Thyroid gland (tissue), 7 donors: ENCODE results near the genes TRMT6 and FERMT1.

GRCh38 chr20:5949962-5951158 is at the start of gene TRMT6:
Gene TRMT6, minus strand, starts transcription at chr20:5950533.
- PRO-cap, 2 experiments, result peak in 2 of 2 experiments; most common plus-strand start chr20:5950640 (in 1); most common minus-strand start chr20:5950453 (in 2)
- RAMPAGE, long total RNA, 5 experiments, result start-site peak on the plus strand in 2 of 5 experiments, at chr20:5950619-5950946 at its widest, 5 to 39 reads per replicate; start-site peak on the minus strand in 5 of 5 experiments, at chr20:5950405-5950544 at its widest, 92 to 941 reads per replicate

DNA sequence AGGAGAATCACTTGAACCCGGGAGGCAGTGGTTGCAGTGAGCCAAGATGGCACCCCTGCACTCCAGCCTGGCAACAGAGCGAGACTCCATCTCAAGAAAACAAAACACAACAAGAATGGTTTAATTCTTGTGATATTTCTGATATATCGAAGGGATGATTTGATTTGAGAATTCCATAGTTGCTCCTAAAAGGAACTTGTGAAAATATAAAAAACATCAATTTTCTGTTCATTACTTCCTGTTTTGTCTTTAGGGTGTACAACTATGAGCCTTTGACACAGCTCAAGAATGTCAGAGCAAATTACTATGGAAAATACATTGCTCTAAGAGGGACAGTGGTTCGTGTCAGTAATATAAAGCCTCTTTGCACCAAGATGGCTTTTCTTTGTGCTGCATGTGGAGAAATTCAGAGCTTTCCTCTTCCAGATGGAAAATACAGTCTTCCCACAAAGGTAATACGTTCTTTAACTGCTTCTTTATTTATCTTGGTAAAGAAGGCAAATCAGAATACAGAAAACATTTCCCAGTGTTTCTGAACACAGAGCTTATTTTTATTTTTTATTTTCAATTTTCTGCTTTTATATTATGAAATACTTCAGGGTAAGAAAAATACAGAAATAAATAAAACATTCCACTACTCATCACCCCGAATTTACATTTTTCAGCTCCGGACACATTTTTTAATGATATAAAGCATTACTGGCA is 8.0 kb downstream of the MCM8 start:
- PRO-cap, 2 experiments, result no peak in any of the 2 experiments
- RAMPAGE, long total RNA, 5 experiments, result no peak in any of the 5 experiments

DNA sequence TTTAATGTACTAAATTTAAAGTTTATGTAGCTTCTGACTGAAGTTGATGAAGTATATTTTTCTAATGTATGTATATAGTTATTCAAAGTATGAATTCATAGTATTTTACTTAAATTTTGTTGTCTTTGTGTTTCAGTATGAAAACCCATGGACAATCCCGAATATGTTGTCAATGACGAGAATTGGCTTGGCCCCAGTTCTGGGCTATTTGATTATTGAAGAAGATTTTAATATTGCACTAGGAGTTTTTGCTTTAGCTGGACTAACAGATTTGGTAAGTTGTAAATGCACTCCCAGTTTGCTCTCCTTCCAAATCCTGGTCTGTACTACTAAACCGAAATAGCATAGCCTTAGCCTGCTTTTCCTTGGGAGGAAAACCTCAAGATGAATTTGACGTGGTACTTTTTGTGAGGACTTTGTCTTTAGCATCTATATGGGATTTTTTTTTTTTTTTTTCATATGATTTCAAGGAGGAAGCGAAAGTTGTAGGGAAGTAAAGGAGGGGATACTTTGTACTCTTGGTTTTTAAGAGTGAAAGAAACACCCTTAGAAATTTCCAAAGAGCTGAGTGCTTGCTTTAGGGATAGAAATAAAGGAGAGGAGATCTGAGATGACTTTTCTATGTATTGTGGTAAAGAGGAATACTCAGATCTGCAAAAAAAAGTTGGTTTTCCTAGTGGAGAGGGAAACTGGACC is 3.9 kb downstream of the CRLS1 start:
- PRO-cap, 2 experiments, result no peak in any of the 2 experiments
- RAMPAGE, long total RNA, 5 experiments, result no peak in any of the 5 experiments

DNA sequence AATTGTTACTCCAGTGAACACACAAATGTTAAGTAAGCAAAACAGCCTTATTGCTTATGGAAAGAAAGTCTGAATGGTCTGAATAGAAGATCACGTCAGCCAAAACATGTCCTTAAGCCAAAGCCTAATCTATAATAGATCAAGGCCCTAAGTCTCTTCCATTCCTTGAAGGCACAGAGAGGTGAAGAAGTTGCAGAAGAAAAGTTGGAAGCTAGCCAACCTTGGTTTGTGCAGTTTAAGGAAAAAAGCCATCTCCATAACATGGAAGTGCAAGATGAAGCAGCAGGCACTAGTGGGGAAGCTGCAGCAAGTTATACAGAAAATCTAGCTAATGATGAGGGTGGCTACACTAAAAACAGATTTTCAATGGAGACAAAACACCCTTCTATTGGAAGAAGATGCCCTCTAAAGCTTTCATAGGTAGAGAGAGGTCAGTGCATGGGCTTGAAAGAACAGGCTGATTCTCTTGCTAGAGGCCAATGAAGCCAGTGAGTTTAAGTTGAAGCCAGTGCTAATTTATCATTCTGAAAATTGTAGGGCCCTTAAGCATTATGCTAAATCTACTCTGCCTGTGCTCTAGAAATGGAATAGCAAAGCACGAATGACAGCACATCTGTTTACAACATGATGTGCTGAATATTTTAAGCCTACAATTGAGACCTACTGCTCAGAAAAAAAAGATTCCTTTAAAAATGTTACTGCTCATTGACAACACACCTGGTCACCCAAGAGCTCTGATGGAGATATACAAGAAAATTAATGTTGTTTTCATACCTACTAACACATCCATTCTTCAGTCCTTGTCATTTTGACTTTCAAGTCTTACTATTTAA is 19.0 kb downstream of the CRLS1 start:
- PRO-cap, 2 experiments, result no peak in any of the 2 experiments
- RAMPAGE, long total RNA, 5 experiments, result no peak in any of the 5 experiments

- PRO-cap, 2 experiments, result no peak in any of the 2 experiments
- RAMPAGE, long total RNA, 5 experiments, result no peak in any of the 5 experiments
Observed at GRCh38 chr20:6027826-6029080, 22.3 kb downstream of the CRLS1 start.

DNA sequence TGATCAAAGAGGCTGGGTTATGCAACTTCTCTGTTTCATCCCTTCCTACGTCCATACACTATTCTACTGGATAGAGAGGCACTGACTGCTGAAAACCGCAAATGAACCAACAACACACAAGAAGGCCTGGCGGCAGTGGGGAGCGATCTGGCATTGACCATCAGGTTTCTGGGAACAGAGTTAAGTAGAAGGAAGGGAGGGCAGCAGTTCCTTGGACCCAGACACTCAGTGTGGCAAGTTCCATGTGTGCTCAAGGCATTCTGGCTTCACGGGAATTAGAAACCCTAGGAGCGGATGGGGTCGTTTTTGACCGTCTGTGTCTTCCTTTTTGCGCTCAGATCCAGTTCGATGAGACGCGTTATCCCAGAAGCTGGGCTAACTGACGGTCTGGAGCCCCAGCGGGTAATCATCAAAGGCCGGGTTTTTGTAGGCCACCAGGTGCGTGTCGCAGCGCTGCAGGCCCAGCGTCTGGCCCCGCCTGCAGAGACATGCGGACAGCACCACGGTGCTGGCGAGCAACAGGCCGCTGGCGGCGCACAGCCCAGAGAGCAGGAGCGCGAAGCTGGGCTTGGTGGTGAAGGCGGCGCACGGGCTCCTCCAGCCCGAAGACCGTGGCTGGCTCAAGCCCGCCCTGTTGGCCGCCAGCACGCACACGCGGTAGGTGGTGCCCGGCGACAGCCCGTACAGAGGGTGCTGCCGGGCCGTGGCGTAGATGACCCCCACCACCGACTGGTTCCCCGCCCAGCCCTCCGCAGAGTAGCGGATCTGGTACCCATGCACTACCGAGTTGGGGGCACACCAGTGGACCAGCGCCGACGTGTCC is 13.0 kb downstream of the LRRN4 start:
- PRO-cap, 2 experiments, result no peak in any of the 2 experiments
- RAMPAGE, long total RNA, 5 experiments, result no peak in any of the 5 experiments

DNA sequence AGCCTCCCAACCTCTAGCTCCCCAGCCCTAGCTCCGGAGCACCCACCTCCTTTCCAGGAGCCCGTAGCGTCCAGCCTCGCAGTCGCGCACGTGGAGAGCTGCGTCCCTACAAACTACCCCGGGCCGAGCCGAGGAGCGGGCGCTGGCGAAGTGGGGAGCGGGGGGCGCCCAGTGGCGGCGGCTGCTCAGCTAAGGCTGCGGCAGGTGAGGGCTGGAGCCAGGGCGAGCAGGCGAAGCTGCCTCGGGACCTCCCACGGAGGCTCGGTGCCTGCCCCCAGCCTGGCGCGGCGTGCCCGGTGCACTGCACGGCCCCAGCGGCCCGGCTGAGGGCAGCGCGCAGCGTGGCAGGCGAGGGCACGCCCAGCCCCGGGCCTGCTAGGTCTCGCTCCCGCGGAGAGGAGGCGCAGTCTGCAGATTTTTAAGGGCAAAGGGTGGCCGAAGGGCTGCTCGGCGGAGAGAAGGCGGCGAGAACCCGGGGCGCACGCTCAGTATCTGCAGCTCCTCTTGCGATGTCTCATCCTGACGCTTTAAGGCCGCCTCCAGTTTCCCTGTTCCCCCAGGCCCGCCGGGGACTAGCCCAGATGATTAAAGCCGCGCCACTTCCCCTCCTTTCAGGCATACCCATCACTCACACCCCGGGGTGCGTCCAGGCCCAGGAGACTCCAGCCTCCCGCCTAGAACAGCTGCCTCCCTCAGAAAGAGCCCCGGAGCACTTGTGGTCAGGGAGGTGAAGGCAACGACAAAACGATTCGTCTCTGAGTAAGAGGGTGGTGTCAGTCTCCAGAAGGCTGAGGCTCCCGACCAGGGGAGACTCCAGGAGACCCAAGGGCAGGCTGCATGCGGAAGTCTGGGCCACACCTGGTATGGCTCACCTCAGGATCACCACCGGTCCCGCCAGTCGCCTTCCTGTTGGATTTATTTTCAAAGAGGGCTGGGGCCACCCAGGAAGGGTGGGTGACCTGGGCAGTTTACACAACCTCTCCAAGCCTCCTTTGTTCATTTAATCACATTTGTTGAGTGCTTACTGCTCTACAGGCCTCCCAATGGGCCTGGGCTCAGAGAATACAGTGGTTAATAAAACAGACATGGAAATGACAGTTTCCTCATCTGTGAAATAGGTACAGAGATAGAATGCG is at the start of gene FERMT1:
TSS of gene FERMT1 (minus strand) at position 303 of the 1,136 bp plus-strand sequence.
- PRO-cap, 2 experiments, result peak in 2 of 2 experiments; most common plus-strand start position 404 of the sequence (in 2); most common minus-strand start position 303 of the sequence (in 2)
- RAMPAGE, long total RNA, 5 experiments, result no peak in any of the 5 experiments

- PRO-cap, 2 experiments, result no peak in any of the 2 experiments
- RAMPAGE, long total RNA, 5 experiments, result no peak in any of the 5 experiments
Observed at GRCh38 chr20:6705751-6706348, 61.6 kb upstream of the BMP2 start.

DNA sequence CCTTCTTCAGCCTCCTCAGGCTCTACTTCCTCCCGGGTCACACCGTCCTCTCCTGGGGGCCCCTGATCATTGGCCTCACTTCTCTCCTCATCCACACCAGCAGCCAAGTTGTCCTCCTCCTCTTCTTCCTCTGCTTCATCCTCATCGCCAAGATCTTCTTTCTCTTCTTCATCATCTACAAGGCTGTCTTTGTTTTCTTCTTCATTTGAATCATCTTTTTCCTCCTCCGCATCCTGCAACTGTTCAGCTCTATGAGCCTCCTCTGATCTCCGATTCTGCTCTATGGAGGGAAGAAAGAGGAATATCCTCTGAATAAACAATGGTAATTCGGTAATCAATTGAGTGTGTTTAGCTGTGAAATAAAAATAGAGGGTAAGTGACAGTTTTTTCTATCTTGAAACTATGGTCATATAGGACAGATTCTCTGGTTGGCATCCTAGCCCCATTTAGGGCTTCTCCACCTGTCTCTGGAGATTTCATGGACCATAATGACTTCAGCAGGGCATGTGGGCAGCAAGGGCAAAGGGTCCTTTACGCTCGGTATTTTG is 37.1 kb downstream of the TMX4 start:
- PRO-cap, 2 experiments, result no peak in any of the 2 experiments
- RAMPAGE, long total RNA, 5 experiments, result no peak in any of the 5 experiments

DNA sequence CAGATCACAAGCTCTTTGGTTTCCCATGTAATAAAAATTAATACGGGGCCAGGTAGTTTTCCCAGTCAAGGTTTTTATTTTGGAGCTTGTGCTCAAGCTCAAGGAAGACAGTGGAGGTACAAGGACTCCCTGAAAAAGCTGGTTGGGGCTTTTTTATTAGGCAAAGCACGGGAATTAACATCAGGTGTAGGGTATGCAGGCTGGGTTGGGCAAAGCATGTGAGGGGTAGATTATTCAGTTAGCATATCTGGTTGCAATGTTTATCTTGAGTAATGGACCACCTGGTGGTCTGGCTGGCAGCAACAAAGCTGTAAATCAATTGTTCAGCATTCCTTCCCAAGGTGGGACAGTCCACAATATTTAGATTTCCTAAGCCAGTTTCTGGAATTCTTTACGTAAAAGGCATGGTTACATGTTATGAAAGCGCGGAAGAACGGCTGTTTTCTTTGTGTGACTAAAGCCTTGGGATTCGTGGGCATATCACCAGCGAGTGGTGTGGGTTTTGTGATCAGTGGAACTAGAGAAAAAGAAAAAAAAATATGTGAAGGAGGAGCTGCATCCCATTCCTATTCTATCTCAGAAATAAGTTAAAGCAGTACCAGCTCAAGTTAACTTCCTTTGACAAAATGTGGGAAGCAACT is 81.7 kb downstream of the MKKS start:
- PRO-cap, 2 experiments, result no peak in any of the 2 experiments
- RAMPAGE, long total RNA, 5 experiments, result no peak in any of the 5 experiments

DNA sequence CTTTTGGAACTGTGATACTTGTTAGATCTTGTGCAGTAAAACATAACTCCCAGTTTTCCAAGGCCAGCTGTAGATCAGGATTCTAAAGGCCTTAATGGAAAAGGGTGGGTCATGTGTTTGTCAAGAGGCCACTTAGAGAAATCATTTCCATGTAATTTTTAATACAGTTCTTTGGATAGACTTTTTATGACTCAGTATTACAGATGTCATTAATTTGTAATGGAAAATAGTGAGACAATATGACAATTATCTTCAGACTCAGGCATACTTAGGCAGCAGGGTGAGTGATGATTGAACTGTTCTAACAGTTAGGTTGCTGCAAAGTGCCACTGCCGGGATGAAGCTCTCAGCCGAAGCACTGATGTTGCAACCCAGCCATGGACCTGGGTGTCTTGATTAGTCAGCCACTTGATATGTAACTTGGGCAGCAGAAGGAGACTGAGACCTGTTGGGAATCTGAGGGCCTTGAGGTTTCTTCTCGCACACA is 52.1 kb downstream of the SLX4IP start:
- PRO-cap, 2 experiments, result no peak in any of the 2 experiments
- RAMPAGE, long total RNA, 5 experiments, result no peak in any of the 5 experiments

- PRO-cap, 2 experiments, result no peak in any of the 2 experiments
- RAMPAGE, long total RNA, 5 experiments, result no peak in any of the 5 experiments
Observed at GRCh38 chr20:10613713-10614259, 60.0 kb downstream of the JAG1 start.

DNA sequence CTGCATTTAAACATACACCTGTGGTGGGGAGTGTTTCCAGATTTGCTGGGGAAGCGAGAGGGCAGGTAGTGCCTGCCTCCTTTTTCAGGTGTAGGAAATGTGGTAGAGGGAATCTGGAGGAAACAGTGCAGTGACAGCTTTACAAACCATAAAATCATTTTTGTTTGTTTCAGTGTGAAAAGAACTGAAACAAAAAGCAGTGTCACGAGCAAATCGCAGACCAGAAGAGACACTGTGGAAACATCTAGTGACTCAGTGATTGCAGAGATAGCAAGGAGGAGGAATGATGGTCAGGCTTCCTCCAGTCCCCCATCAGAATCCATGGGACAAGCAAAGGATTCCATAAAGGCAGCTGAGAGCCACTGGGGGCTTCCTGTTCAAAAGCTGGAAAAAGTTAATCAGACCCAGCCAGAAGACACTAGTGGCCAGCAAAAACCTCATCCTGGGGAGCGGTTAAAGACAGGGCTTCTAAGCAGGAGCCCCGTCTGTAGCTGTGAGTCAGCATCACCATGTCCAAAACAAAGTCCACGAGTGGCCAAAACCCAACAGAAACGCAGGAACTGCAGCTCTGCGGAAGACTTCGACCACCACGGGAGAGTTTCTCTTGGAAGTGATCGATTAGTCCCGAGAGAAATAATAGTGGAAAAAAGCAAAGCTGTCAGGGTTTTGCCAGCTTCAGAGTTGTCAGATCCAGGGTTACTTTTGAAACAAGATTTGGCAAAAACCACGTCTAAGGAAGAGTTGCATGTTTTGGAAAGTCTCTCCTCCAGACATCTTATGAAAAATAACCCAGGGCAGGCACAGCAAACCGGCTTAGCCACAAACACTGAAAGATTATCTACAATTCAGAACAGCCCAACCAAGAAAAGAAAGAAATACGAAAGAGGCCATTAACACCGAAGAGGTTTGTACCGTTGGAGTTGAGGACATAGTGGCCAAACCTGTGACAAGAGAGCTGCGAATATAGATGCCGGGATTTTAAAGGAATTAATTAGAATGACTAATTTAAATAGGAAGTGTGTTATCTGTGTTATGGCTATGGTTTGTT is 51.0 kb downstream of the JAG1 start:
- PRO-cap, 2 experiments, result peak in 1 of 2 experiments; most common plus-strand start position 545 of the sequence (in 1); most common minus-strand start position 493 of the sequence (in 1)
- RAMPAGE, long total RNA, 5 experiments, result no peak in any of the 5 experiments

- PRO-cap, 2 experiments, result peak in 1 of 2 experiments; most common plus-strand start chr20:10653168 (in 1); most common minus-strand start chr20:10653007 (in 1)
- RAMPAGE, long total RNA, 5 experiments, result no peak in any of the 5 experiments
Observed at GRCh38 chr20:10652773-10653262, 21.0 kb downstream of the JAG1 start.

DNA sequence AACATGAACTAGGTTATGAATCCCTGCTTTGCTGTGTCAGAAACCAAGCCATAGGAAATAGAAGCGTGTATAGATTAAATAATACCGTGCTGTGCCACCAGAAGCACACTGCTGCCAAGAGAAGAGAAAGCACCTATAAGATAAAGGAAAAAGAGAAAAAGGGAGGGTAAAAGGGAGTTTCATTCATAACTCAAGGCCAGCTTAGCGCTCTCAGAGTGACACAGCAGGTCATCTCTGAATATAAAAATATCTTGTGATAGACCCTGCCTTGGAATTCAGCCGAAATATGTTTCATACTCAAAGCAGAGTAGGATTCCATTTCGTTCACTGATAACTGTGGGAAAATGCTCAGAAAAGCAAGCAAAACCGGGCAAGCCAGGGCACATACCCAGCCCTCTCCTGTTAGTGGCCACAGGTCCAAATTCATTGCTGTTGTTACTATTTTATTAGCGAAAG is 8.7 kb downstream of the JAG1 start:
- PRO-cap, 2 experiments, result no peak in any of the 2 experiments
- RAMPAGE, long total RNA, 5 experiments, result no peak in any of the 5 experiments

GRCh38 chr20:10699445-10699964 is 25.7 kb upstream of the JAG1 start:
- PRO-cap, 2 experiments, result no peak in any of the 2 experiments
- RAMPAGE, long total RNA, 5 experiments, result no peak in any of the 5 experiments

DNA sequence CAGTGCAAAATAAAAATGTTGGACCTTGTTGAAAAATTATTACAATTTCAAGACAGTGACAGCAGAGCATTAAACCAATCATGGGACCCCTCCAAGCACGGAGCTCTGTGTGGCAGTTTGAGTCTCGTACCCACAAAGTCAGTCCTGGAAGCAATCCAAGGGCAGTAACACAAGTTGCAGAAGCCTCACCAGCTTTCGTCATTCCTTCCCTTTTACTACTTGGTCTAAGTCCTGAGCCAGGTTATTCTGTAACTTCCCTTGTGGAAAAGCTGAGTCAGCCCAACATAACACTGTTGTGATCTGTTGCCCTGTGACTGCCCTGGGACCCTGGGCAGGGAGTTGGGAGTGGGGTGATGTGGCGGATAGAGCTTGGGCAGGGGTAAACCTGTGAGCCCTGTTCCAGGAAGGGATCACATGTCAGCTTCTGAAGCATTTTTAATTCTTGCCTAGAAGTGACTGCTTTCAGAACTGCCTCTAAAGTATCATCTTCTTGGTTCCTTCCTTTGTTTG is 183.6 kb upstream of the JAG1 start:
- PRO-cap, 2 experiments, result no peak in any of the 2 experiments
- RAMPAGE, long total RNA, 5 experiments, result no peak in any of the 5 experiments

GRCh38 chr20:11001656-11002370 is 328.0 kb upstream of the JAG1 start:
- PRO-cap, 2 experiments, result no peak in any of the 2 experiments
- RAMPAGE, long total RNA, 5 experiments, result no peak in any of the 5 experiments

DNA sequence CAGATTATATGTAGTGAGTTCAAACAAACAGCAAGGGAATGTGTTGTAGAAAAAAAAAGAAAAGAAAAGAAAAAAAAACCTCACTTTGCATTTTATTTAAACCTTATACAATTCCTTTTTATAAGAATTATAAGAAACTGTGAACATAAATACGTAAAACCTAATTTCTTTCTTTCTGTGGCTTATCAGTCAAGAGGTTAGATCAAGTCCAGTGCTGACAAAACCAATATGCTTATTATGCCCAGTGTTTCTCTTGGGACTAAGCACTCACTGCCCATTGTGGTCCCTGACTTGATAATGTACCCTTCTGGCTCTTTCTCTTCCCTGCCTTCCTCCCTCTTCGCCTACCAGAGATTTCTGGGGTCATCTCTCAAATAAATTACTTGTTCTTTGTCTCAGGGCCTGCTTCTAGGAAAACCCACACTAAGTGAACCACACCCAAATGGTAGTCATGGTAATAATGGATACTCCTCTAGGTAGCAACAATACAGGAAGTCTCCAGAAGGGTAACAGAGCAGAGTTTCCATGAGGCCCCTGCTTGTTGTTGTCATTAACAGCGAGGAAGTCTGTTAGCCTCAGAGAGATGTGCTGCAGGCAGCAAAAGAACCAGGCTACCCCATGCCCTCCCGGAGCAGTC is 9.7 kb downstream of the ISM1 start:
- PRO-cap, 2 experiments, result no peak in any of the 2 experiments
- RAMPAGE, long total RNA, 5 experiments, result no peak in any of the 5 experiments

DNA sequence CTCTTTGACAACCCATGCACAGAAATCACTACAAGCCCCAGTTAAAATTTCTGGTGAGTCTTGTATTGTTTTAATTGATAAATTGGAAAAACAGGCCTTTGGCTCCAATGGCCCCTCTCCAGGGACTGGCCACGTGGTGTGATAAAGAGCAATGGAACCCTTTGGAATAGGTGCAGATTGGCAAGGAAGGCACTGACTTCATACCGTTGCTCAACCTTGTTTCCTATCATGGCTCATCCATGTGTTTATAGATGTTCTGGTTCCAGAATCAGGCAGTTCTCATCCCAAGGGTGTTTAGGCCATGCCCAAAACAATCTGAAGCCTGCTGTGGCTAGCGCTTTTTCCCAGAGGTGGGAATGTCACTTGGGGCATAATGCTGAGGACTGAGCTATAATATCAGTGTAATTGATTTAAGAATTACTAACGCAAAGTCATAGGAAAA is 51.5 kb downstream of the ISM1 start:
- PRO-cap, 2 experiments, result no peak in any of the 2 experiments
- RAMPAGE, long total RNA, 5 experiments, result no peak in any of the 5 experiments